Spinal cord (tissue), 3 donors: Measurements from ENCODE around the genes RGCC and DGKH.

GRCh38 chr13:41456946-41457695, at the start of gene RGCC:
RGCC (plus strand) TSS chr13:41457550.
- PRO-cap: unidirectional peak, plus-strand start at chr13:41457550
- RAMPAGE, long total RNA: no peak

- PRO-cap: no peak
- RAMPAGE, long total RNA: no peak
These were observed 97.6 kb downstream of the RGCC start for GRCh38 chr13:41554860-41555414.

DNA sequence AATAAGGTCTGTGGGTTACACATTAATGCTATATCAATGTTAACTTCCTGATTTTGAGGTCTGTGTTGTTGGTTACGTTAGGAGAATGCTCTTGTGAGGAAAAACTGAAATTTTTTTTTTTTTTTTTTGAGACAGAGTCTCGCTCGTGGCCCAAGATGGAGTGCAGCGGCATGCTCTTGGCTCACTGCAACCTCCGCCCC, 197.5 kb downstream of the RGCC start:
- PRO-cap: no peak
- RAMPAGE, long total RNA: no peak

DNA sequence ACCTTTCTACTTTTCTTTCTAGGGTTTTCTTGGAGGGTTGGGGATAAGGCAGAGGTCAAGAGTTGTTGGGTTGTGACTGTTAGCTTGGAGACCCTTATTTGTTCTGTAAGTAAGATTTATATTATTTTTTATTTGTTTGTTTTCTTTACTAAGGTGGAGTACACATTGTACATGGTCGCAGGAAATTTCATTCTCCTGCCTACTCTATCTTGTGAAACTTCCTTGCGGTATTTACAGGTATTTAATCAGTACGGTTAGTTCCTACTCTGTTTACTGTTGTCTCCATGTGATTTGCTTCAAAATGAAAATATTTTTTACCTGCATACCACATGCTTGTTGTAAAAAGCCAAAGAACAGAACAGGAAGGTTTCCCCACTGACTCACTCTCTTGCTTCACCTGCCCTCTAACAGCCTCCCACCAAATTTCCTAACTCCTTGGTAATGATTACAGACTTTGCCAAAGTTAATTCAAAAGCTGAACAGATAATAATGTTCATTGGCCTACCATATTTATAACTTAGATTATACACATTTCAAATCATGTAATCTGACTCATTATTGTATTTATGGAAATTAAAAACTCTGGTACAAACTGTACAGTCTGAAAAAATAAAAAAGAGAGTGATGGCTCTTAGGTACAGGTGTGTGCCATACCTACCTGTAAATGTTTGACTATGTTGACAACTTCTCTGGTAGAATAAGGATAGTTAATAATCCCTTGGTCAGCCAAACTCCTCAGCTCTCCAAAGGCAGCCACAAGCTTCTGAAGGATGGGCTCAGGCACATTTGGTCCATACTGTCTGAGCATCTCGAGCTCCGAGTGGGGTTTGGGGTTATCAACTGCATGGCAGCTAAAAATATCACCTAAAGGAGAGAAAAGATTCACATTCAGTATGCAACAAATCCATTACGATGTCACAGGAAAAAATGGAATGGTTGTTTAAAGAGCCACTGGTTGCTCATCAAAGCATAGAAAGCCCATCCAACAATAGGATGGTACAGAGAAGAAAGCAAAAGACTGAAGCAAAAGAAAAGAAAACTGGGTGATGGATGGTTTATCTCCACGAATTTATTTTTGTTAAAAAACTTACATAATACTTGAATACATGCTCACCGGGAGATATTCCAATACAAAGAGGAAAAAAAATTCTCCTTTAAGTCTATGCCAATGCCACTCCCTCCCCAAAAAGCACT, 239.8 kb downstream of the VWA8 start:
- PRO-cap: no peak
- RAMPAGE, long total RNA: no peak

GRCh38 chr13:41865280-41866130, 95.4 kb downstream of the VWA8 start:
- PRO-cap: no peak
- RAMPAGE, long total RNA: no peak

- PRO-cap: no peak
- RAMPAGE, long total RNA: no peak
These were observed 36.4 kb upstream of the DGKH start for GRCh38 chr13:42012105-42012486.

DNA sequence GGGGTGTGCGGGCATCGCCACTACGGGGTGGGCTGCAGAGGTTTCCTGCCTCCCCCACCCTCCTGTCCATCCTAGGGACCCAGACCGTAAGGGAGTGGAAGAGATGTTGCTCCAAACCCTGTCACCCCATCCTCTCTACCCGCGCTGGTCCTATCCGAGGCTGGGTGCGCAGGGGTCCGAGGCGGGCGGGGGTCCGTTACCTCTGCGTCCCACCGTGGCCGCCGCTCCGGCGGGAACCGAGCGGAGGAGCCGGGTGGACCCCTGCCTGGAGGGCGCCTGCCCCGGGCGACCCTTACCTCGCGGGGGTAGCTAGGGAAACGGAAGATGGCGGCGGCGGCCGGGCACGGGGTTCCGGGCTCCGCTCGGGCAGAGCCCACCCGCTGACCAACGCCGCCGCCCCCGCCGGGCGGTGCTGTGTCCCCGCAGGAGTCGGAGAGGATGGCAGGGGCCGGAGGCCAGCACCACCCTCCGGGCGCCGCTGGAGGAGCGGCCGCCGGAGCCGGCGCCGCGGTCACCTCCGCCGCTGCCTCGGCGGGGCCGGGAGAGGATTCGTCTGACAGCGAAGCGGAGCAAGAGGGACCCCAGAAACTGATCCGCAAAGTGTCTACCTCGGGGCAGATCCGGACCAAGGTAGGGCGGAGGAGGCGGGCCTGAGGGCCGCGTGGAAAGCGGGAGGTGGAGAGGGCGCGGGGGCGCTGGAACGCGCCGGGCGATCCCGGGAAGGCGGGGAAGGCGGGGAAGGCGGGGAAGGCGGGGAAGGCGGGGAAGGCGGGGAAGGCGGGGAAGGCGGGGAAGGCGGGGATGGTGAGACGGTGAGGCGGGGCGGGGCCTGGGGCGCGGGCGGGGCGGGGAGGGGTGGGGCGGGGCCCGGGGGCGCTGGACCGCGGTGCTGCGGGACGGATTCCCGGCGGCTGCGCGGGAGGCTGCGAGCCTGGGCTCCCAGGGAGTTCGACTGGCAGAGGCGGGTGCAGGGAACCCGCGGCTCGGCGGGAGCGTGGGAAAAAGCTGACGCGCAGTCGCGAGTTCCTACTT, at the start of gene DGKH:
Gene DGKH, plus strand, starts transcription at position 313 of the 1,032 bp plus-strand sequence.
- PRO-cap: no peak
- RAMPAGE, long total RNA: no peak

DNA sequence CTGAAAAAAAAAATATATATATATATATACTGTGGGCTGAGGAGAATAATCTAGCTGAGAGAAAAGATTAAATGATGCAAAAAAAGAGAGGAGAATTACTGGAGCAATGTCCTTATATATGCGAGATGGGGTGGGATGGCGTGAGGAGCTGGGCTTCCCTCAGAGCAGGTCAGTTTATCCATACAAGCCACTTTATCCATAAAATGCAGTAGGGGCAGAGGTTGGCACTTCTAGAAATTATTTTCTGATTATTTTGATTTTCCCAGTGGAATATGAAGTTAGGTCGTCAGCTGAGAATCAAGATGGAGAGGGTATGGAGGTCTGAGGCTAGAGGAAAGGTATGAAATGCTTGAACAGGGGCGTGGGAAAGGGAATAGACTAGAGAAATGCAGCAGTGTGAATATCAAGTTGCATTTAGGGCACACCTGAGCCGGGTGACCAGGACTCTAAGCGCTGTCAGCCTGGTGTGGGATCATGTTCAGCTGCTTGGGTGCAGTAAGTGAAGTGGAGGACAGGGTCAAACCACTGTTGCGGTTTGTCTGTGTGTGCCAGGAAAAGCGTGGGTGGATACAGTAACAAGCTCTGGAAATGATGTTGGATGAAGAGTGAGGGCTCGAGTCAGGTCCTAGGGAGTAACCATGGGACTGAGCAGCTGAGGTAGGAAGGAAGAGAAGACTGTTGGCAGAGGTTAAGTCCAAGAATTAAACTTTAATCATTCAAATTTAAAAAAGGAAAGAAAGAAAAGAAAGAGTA, 15.7 kb downstream of the DGKH start:
- PRO-cap: no peak
- RAMPAGE, long total RNA: no peak

GRCh38 chr13:42302289-42302977, 30.5 kb downstream of the AKAP11 start:
- PRO-cap: no peak
- RAMPAGE, long total RNA: no peak

DNA sequence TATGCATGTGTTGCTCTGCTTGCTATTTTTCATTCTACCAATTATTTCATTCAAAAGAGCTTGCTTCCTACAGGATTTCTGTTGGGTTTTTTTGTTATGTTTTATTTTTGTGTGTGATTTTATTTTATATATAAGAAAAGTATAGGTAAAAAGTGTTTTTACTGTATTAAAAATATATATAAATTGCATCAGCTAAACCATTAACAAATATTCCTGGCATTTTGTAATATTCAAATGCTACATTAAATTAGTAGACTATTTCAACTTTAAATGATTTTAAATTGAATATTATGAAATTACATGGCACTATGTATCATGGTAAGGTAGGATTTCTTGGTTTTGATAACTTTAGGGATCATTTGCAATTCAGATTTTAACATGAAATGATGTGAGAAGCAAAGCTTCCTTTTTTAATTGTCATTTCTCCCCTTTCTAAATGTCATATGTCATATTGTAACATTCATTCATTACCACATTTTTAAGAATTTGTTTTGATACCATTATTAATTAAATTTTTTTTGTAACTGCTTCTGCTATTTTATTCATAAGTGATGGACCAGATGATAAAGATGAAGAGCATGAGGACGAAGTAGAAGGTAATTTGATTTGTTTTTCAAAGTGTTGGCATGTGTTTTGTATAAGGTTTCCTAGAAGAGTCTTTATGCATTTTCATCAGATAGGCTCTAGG, 41.5 kb downstream of the AKAP11 start:
- PRO-cap: no peak
- RAMPAGE, long total RNA: no peak

DNA sequence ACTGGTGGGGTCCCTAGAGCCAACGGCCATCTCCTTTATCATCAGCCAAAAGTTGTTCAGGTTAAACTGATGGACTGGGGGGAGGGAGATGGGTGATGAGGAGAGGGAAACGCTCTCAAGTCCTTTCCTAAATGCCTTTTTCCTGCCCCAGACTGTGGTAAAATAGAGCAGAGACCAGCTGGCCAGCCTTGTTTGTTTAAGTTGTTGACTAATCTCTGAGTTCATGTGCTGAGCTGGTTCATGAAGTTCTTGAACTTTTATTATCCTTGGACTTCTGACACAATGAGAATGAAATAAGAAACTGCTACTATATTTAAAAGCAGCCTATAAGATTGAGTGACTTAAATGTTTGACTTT, 20.3 kb upstream of the TNFSF11 start:
- PRO-cap: no peak
- RAMPAGE, long total RNA: no peak

DNA sequence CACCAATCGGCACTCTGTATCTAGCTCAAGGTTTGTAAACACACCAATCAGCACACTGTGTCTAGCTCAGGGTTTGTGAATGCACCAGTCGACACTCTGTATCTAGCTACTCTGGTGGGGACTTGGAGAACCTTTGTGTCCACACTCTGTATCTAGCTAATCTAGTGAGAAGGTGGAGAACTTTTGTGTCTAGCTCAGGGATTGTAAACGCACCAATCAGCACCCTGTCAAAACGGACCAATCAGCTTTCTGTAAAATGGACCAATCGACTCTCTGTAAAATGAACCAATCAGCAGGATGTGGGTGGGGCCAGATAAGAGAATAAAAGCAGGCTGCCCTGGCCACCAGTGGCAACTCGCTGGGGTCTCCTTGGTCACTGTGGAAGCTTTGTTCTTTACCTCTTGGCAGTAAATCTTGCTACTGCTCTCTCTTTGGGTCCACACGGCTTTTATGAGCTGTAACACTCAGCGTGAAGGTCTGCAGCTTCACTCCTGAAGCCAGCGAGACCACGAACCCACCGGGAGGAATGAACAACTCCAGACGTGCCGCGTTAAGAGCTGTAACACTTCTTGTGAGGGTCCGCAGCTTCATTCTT, 13.6 kb upstream of the TNFSF11 start:
- PRO-cap: no peak
- RAMPAGE, long total RNA: no peak

DNA sequence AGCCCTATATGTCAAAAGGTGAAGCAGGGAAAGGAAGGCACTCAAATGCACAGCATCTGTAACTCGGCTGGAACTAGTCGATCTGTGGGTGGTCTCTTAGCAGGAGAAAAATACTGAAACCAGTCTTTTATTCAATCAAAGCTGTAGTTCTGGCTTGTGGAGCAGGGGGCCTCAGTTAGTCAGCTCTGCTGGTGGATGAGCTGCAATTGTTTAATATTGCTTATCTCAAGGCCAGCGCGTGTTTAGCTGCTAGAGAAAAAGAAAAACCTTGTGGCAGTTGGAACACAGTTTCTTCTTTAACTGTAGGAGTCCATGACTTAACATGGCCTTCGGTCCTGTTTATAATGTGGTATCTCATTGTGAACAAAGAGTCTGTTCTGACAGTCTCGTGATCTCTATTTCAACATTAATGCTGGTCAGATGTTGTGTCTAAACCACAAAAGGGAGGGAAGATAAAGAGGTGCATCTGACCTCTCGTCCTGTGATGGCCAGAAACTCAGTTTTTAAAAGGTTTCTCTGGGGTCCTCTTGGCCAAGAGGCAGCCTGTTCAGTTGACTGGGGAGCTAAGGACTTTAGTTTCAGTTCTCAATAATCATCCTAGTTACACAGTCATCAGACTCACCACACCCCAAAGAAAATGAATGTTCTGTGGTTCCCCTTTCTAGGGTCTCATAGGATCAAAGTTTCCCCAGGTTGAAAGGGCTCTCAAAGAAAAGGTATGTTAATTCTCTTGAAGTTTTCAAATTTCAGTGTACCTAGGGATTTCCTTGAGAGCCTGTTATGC, 94.6 kb downstream of the FAM216B start:
- PRO-cap: no peak
- RAMPAGE, long total RNA: no peak

- PRO-cap: no peak
- RAMPAGE, long total RNA: no peak
These were observed 10.2 kb downstream of the EPSTI1 start for GRCh38 chr13:42981791-42982322.

GRCh38 chr13:43045288-43045635, 21.9 kb downstream of the DNAJC15 start:
- PRO-cap: no peak
- RAMPAGE, long total RNA: no peak

GRCh38 chr13:43087957-43088662, 64.7 kb downstream of the DNAJC15 start:
- PRO-cap: no peak
- RAMPAGE, long total RNA: no peak

GRCh38 chr13:43986146-43986964, 106.7 kb downstream of the LACC1 start:
- PRO-cap: no peak
- RAMPAGE, long total RNA: no peak

- PRO-cap: no peak
- RAMPAGE, long total RNA: no peak
These were observed 108.4 kb downstream of the SMIM2 start for GRCh38 chr13:44052302-44053382.

DNA sequence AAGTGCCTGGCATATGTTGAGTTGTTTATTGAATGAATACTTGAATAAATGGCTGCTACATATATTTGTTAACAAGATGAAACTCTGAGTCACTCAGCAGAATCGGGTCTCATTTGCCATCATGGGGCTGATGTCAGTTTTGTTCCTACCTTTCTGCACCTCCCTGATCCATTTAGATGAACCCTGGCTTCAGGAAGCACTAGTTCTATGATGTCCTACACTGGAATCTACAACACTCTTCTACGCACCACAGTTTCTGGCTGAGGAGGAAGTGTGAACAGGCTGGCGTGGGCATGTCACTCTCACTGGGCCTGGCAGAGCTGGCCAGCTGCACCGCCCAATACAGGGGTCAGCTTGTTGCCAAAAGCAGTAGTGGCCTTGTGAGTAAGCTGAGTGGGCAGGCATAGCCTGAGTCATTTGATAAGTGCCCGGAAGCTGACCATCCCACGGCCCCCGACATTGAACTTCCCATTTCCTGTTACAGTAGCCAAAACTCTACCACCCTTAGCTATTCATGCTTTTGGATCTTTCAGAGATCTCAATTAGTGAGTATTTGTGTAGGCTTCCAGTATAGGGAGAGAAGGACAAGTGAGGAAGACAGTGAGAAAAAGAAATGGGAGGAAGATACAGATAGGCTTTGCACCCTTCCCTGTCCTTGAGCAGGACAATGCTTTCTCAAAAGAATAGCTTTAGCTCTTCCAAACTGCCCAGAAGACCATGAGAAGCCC, 28.4 kb downstream of the SMIM2 start:
- PRO-cap: no peak
- RAMPAGE, long total RNA: no peak

DNA sequence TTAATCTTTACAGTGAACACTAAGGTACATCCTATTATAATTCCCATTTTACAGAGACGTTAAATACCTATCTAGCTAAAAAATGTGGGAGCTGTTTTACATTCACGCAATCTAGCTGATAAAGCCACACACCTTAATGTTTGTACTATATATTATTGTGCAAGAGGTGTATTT, 18.2 kb downstream of the SMIM2 start:
- PRO-cap: no peak
- RAMPAGE, long total RNA: no peak